ENCODE results near the genes GTPBP4 and WDR37.

DNA sequence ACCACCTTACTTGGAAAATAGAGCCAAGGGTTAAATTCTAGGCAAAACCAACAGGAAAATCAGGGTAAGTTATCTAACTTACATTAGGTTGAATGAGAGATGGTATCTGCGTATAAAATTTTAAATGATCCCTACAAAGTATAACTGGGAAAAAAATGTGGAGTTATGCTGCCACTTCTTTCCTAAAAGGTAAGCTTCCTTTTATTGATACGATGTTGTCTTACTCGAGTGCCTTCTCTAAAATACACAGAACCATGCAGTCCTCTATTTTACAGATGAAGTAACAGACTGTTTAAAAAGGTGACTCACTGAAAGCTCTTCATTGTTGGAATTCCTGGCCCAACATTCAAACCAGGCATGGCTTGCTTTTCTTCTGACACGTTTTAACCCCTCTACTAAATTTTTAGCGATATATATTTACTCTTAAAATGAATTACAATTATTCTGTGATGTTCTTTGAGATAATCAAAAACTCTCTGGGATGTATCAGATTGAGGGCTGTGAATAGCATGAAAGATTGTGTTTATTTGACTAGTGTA, 1.8 kb upstream of the ZMYND11 start:
- PRO-cap: no peak

DNA sequence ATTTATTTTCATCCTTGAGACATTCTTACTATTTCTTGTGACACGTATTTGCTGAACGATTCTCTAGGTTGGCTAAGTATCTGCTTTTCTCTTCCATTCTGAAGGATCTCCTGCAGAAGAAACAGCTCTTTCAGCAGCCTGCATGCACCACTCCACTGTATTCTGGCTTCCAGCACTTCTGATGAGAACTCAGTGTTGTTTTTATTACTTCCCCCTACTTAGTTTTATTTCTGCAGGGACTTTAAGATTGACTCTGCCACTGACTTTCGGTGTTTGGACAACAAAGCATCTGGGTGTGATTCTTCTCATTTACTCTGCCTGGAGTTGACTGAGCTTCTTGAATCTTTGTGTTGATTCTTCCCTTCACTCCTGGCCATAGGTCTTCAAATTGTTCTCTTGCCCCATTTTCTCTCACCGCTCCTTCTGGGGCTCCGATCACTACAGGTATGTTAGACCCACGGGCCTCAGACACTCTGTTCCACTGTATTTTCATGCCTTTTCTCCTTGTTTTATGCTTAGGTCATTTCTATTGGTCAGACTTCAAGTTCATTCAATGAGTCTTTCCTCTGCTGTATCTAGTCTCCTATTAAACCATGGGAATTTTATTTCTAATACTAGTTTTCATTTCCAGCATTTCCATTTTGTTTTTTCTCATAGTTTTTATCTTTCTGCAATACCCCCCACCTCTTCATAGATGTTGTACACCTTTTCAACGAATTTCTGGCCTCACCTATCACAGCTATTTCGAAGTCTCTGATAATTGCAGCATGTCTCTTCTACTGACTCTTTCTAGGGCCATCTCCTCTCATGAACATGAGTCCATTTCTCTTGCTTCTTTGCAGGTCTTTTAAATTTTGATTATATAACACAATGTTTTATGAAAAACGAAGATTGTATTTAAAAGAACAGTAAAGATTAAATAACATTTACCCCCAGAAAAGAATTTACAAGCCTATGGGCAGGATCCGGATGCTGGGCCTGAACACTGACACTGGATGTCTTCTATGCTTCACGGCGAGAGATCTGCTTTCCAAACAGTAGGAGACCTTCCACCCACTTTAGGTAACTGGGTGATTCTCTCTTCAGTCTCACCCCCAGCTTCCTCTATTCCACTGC, 180.5 kb downstream of the ZMYND11 start:
- PRO-cap: no peak

GRCh38 chr10:484406-484954, 205.0 kb downstream of the DIP2C start:
- PRO-cap: no peak

DNA sequence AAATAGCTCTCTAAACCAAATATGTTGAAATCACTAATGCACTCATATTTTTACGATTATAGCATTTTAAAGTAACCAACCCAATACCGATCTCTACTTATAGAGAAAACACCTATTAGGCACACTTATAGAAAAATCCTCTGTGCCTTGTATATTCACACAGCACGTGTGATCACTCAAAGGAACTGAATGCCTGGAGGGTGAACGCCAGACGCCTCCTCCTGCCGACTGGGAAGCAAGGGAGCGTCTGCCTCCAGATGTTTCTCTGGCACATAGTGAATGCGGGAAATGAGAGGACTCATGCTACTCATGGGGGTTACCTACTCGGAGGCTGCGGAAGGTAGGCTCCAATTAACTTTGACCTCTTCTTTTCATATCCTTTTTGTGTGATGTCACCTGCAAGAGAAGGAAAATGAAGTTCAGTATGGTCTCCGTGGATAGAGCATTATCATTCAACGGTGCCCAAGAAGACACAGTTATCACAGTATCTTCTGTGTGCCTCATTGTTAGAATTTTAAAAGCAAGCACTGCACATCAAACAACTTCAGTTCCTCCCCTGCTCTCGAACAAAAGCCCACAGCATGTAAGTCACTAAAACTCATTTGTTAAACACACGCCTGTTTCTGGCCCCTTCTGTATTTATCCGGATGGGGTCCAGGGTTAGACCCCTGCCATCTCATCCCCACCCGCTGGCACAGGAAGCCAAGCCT, 203.2 kb downstream of the DIP2C start:
- PRO-cap: no peak

GRCh38 chr10:510217-510891, 179.1 kb downstream of the DIP2C start:
- PRO-cap: no peak

GRCh38 chr10:514020-514566, 175.4 kb downstream of the DIP2C start:
- PRO-cap: no peak

DNA sequence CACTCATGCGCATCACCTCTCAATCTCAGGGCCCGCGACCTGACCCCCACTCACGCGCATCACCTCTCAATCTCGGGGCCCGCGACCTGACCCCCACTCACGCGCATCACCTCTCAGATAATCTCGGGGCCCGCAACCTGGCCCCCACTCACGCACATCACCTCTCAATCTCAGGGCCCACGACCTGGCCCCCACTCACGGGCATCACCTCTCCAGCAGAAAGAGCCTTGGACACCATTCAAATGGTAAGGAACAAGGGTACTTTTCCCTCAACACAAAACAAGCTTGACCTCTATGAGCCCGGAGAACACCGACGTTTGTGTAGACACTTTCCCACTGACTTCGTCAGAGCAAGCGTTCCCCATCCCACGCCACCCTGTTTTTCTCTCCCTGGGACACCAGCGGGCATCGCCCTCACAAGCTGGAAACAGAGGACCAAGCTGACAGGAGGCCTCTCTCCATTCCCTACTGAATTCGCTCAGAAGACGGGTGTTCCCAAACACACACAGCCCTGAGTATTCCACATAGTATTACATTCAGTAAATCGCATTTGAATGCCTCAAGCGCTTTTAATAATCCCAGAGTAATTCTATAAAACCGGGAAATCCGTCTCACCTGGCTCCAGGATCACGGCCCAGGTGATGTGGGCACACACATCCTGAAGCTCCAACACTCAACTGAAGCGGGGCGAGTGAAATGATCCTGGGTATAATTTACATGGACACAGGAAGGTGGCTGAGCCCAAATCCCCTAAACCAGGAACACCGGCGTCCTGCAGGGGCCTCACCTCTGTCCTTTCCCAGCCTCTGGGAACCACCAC, 104.4 kb downstream of the DIP2C start:
- PRO-cap: no peak

DNA sequence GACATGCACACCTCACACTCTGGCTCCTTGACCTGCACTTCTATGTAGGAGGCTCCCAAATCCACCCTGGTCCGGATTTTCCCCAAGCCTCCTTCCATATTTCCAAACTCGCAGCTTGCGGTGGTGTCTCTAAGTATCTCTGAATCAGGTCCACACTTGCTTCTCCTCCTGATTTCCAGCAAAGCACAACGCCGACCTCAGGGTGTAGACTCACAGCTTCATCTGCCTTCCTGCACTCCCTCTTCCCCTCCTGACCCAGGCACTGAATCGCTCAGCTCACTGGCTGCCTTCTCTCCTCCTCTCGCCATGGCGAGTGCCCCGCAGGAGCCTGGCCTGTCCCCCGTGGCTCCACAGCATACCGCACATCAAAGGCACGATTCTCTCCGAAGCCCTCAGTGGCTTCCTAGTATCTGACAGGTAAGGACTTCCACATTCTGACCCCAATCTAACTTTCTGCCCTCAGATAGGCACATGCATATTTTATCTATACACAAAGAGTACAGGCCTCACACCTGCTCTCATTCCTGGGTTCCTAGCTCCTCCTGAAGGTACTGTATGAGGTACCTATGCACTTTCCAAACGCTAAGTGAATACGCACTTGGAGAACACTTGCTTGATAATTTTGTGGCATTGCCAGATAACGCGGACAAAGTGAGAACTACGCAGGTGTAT, 27.6 kb downstream of the DIP2C start:
- PRO-cap: no peak

DNA sequence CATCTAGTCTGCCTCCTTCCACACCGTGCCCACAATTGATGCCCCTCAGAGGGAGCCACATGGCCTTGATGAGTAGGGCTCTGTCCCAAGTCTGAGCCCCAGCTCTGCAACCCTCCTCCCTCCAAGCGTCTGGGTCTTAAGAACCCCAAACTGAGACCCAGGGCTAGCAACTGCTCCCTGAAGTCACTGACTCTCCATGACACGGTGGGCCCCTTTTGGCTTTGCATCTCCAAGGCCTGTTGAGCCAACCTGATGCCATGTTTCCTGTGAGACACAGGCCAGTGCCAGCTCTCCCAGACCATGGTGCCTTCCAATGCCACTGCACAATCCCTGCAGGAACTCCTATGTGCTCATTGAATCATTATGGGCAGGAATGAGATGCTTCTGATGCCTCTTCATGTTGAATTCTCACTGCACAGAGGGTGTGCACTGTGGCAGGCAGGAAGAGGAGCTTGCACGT, 107.9 kb downstream of the LARP4B start:
- PRO-cap: no peak

- PRO-cap: no peak
These were observed 67.7 kb downstream of the LARP4B start for GRCh38 chr10:863651-864396.

DNA sequence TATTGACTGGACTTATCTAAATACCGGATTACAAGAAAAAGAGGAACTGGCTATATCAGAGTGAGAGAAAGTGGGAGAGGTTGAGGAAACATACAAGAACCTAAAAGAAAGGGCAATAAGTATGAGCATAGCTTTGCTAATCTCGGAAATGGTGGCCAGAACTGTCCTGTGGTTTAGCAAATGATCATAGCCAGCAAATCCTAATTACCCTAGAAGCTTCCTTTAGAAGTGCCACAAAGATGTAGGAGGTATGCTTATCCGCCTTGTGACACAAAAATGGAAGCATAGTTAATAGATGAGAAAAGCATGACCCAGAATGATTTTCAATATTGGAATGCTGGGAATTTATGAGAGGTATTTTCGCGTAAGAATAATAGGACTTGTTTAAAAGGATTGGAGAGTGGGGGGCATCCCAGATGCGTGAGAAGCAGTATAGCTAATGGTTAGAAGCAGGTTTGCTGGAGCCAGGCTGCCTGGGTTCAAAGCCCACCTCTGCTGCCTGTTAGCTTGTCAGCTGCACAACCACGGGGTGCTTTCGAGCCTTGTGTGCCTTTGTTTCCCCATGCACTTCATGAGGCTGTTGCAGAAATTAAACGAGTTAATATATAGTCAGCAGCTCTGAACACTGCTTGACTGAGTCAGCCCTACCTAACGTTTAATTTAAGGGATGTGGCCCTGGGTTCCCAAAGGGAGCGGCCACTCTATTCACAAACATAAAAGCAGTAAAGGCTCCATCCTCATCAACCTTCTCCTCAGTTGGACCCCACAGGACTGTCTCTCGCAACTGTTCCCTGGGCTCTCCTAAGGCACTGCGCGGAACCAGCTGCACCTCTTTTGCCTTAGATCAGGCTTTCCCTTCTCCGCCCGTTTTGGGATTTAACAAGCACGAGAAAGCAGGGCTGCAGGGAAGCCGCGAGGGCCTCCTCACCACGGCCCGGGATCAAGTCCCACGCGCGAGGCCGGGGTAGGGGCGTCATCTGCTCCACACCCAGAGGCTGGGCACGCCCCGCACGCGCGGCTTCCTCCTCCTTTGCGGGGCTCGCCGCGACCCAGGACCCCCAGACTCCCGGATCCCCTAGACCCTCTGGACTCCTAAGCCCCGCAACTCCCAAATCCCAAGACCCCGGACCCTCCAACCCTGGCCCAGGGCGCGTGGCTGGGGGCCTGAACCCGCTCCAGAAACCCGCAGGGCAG, 847 bp upstream of the GTPBP4 start:
- PRO-cap: no peak

DNA sequence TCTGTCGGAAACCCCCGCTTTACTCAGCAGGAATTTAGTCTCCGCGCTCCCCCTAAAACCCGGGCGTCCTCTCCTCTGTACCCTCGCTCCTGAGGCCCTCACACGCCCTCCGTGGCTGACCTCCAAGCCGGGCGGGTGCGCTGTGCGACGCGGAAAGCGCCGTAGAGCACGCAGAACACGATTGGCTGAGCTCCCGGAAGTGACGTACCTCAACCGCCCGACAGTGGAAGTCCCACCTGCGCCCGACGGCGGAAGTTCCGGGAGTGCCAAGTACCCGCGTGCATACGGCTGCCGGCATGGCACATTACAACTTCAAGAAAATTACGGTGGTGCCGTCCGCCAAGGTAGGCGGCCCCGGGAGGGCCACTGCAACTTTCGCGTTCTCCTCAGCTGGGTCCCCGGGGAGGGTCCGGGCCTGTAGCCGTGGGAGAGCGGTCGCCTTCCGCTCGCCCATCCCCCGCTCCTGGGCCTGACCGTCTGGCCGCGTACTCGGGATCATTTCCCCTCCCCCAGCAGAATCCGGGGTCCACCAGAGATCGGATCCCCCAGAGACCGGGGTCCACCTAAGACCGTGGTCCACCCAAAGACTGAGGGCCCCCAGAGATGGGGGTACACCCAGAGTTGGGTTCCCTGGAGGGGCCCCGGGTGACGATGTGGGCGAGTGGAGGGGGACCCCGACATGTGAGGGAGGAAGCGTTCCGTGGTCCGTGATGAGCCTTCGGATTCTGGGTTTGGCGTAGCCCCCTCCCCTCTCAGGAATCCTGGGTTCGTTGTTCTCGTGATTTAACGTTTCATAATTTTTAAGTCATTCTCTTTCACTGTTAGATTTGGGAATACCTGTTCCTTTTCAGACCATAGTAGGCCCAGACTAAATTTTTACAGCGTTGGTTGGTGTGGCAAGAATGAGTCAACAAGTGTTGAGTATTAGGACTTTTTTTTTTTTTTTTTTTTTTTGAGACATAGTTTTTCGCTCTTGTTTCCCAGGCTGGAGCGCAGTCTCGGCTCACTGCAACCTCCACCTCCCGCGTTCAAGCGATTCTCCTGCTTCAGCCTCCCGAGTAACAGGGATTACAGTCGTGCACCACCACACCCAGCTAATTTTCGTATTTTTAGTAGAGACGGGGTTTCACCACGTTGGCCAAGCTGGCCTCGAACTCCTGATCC, at the start of gene GTPBP4:
Gene GTPBP4, plus strand, starts transcription at position 251 of the 1,164 bp plus-strand sequence.
- PRO-cap: bidirectional peak, plus-strand start at position 254 of the sequence, minus-strand start at position 91 of the sequence

- PRO-cap: no peak
These were observed 7.1 kb downstream of the GTPBP4 start for GRCh38 chr10:995184-995886.

- PRO-cap: no peak
These were observed 3.2 kb downstream of the IDI2 start for GRCh38 chr10:1022441-1022897.

GRCh38 chr10:1056167-1056554, at the start of gene WDR37:
Gene WDR37, plus strand, starts transcription at chr10:1056385.
- PRO-cap: bidirectional peak, plus-strand start at chr10:1056380, minus-strand start at chr10:1056283; unidirectional peak, minus-strand start at chr10:1056453

DNA sequence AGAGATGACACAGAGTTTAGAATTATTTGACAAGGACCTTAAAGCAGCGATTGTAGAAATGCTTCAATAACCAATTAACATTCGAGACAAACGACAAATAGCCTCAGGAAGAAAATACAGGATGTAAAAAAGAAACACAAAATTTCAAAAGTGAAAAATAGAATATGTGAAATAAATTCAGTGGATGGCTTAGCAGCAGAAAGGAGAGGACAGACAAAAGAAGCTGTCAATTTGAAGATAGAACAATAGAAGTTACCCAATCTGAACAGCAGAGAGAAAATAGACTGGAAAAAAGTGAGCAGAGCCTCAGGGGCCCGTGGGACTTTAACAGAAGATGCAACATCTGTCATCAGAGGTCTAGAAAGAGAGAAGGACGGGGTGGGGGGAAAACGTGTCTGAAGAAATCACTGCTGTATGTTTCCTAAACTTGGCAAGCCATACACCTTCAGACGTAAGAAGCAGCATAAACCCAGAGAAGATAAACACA, 7.8 kb downstream of the WDR37 start:
- PRO-cap: no peak

DNA sequence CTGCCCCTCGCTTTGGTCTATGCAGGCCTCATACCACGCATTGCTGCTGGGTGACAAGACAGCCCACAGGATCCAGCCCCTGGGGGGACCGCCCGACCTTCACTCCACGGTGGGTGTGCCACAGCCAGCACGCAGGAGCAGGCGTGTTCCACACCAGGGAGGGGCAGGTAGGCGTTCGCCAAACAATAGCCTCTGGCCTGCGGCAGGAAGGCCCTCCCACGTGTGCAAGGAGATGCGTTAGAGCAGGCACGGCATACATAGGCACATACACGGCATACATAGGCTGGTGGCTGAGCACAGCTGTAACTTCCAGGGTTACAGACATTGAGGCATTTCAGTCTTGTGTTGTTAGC, 233.5 kb downstream of the WDR37 start:
- PRO-cap: no peak

DNA sequence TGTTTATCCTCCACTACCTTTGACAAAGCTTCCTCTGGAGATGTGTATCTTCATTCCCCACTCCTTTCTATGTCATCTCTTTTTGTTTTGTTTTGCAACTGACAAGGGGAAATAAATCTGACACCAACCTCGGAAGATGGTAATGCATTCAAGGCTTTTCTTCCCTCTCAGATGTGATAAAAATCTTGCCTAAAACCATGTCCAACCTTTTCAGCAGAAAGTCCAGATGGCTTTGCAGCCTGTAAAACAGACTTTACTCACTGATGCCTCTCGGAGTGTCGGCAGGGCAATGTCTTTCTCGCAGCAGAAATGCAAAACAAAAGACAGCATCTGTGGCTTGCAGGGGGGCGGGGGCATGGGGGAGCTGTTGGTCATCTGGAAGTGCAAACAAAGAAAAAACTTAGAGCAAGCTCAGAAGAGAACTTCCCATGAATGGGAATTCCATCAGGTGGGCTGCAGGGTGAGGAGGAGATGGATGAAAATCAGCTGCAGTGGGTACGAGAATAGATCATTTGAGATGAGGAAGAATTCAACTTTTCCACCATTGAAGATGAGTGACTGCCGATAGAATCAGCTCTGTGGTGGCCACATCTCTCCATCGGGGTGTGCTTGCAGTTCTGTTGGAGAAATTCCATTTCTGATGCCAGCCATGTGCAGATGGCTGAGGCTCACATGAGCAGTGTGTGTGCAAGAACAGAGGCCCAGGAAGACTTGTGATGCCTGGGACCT, 237.6 kb downstream of the WDR37 start:
- PRO-cap: no peak

DNA sequence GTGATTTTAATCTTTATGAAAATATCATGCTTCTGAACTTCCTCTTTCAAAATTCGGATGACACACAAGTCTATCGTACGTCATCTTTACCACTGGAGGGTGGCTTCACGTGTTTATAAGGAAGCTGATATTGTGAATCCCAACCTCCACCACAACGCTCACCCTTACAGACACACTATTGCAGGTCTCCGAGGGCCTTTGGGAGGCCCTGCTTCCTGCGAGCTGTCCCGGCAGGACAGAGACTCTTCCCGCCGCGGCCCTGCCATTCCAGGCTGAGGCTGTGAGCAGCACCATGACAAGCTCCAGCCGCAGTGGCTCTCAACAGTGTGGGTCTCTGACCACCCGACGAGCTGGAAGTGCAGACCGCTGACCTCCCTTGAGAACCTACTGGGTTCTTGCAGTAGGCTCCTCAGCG, 303.3 kb downstream of the WDR37 start:
- PRO-cap: no peak

DNA sequence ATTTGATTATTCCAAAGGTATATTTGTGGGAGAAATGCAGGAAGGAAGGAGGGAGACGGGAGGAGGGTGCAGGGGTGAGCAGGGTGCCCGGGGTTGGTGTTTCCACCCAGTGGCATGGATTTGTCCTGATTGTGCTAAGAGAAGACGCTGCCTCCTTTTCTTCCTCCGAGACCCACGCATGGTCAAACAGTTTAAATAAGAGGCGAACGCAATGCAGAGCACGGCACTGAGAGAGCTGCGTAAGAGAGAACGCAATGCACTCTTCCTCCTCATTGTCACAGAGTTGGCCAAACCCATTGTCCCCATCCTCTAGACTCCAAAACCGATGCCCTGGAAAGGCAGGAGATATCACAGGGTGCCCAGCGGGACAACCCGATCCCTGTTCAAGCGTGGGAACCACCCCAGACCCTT, 187.9 kb downstream of the ADARB2 start:
- PRO-cap: no peak

All from peritoneum (tissue), 1 donor.